Metastatic Liver Carcinoma in the Lung (tissue), 2 donors: ENCODE data around the genes LYZL4 and CCDC13.

- PRO-cap, 2 experiments = peak in 1 of 2 experiments; most common plus-strand start chr3:40828465 (in 1); most common minus-strand start chr3:40828398 (in 1)
Observed at GRCh38 chr3:40828318-40828869, 303.6 kb downstream of the ZNF621 start.

DNA sequence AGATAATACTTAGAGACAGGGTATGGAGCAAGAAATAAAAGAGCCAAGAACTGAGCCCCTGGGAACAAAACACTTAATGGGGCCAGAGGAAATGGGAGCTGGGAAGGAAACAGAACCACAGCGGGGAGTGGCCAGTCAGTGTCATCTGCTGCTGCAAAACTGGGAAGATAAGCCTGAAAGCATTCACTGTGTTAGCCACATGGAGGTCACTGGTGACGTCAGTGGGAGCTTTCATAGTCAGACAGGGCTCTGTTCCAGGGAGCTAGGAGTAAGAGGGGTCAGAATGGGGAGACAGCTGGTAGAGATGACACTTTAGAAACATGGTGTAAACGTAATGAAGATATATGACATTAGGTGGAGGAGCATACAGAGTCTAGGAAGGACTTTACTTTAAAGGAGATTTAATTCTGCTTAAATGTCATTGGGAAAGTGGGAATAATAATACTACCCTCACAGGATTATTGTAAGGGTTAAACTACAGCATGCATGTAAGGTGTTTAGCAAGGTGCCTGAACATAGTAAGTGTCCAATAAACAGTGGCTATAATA, 172.7 kb upstream of the CTNNB1 start:
- PRO-cap, 2 experiments = peak in 2 of 2 experiments; most common plus-strand start position 281 of the sequence (in 1); most common minus-strand start position 75 of the sequence (in 2)

- PRO-cap, 2 experiments = no peak in any of the 2 experiments
Observed at GRCh38 chr3:41120204-41120704, 79.1 kb upstream of the CTNNB1 start.

- PRO-cap, 2 experiments = no peak in any of the 2 experiments
Observed at GRCh38 chr3:41201699-41201967, 2.3 kb downstream of the CTNNB1 start.

GRCh38 chr3:41235319-41235865, 36.1 kb downstream of the CTNNB1 start:
- PRO-cap, 2 experiments = no peak in any of the 2 experiments

- PRO-cap, 2 experiments = peak in 1 of 2 experiments; most common minus-strand start chr3:41681592 (in 1)
Observed at GRCh38 chr3:41681271-41682034, 280.4 kb downstream of the ULK4 start.

GRCh38 chr3:42014158-42014512, 52.2 kb upstream of the ULK4 start:
- PRO-cap, 2 experiments = peak in 1 of 2 experiments; most common plus-strand start chr3:42014389 (in 1); most common minus-strand start chr3:42014376 (in 1)

DNA sequence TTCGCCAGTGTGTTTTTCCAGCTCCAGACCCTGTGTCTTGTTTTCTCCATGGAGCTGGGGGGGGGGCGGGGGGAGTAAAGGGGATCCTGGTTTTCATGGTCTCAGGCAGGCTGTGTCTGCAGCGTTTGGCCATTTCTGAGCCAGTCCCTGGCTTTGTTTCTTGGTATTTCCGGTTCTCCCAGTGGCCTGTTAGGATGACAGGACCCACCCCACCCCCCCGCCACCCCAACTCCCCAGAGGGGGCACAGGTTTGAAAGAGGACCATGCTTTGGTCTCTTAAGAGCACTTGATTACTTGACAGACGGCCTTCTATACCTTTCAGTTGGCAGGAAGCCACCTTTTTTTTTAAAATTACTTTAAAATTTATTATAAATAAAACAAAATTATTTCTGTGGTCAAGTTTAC, 47.6 kb upstream of the TRAK1 start:
- PRO-cap, 2 experiments = no peak in any of the 2 experiments

GRCh38 chr3:42102488-42102978, 11.4 kb downstream of the TRAK1 start:
- PRO-cap, 2 experiments = peak in 1 of 2 experiments; most common plus-strand start chr3:42102891 (in 1); most common minus-strand start chr3:42102734 (in 1)

DNA sequence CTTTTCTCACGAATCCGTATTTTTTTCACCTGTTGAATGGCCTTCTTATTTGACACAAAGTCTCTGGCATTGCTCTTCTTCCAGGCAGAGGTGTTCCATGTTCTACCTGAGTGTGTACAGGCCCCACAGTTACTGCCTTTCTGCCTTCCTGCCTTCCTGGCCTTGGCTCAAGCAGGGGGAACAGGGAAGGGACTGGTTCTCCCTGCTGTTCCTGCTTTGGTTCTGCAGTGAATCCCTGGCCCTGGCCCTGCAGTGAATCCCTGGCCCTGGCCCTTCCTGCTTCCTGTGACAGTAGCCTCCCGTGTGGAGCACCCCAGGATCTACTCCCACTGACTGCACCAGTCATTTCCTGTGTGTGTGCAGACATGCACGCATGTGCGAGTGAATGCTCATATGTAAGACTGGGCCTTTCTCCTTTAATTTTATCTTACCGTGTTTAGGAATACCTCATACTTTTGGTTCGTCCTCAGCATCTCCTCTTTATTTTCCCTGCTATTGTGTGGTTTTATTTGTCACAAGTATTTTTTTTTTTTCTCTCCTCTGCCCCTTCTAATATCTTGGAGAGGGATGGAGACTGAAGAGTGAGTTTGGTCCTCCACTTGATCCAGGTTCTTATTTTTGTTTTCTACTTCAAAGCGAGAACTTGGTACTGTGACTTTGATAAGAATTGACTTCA, 32.2 kb downstream of the TRAK1 start:
- PRO-cap, 2 experiments = no peak in any of the 2 experiments

- PRO-cap, 2 experiments = peak in 1 of 2 experiments; most common plus-strand start chr3:42160207 (in 1); most common minus-strand start chr3:42160065 (in 1)
Observed at GRCh38 chr3:42159551-42160516, 68.7 kb downstream of the TRAK1 start.

- PRO-cap, 2 experiments = no peak in any of the 2 experiments
Observed at GRCh38 chr3:42184334-42184978, 81.5 kb downstream of the CCK start.

GRCh38 chr3:42410422-42410841, at the start of gene LYZL4:
Gene LYZL4 (minus strand): TSS chr3:42410610.
- PRO-cap, 2 experiments = no peak in any of the 2 experiments

GRCh38 chr3:42530652-42531103, 28.2 kb downstream of the VIPR1 start:
- PRO-cap, 2 experiments = no peak in any of the 2 experiments

DNA sequence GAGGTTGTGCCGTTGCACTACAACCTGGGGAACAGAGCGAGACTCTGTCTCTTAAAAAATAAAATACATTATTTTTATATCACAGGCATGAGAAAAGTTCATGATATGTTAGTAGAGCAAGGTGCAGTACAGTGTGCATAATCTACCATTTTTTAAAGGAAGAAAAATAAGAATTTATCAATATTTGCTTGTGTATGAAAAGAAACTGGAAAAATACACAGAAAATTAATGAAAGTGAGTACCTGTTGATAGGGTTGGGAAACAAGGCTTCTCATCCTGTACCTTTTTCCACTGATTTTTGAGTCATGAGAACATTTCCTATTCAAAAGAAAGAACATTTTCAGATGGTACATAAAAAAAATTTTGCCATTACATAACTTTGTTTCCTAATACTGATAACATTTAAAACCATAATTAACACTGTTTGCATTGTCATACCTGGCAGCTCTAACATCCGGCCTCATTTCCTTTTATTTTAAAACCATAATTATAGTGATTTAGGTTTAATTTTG, 11.6 kb downstream of the NKTR start:
- PRO-cap, 2 experiments = no peak in any of the 2 experiments

DNA sequence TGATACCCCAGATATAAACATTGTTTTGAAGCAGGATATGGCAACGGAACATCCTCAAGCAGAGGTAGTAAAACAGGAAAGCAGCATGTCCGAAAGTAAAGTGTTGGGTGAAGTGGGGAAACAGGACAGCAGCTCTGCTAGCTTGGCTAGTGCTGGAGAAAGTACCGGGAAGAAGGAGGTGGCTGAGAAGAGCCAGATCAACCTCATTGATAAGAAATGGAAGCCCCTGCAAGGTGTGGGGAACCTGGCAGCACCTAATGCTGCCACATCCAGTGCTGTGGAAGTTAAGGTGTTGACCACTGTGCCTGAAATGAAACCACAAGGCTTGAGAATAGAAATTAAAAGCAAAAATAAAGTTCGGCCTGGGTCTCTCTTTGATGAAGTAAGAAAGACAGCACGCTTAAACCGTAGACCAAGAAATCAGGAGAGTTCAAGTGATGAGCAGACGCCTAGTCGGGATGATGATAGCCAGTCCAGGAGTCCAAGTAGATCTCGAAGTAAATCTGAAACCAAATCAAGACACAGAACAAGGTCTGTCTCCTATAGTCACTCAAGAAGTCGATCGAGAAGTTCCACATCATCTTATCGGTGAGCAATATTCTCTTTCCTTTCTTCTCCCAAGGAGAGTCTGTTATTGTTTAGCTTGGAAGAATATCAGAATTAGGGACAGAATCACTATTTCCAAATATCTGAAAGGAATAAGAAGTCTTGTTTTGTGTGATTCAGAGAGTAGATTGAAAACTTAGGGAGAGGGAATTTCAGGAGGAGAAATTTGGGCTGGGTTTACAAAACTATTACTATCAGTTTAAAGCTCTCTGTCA, 14.1 kb upstream of the ZBTB47 start:
- PRO-cap, 2 experiments = no peak in any of the 2 experiments

DNA sequence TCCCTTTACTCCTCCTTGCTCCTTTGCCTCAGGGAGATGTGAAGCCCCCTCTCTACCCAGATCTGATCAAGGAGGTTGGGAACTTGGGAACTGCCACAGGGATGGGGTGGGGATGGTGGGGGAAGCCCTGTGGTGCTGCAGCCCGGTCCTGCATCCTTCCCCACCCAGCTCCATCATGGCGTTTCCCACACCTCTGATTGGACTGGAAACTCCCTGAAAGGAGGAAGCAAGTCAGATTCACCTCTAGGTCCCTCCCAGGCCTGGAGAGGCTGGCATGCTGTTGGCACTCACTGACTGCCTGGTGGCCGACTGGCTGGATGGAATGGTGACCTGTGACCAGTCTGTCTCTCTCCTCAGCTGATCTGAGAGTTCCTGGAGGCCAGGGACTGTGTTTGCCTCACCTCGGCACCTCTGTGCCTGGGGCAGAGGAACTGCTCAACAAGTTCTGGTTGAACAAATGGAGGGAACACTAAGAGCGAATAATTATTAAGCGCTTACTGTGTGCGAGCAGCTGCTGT, 3.3 kb upstream of the HHATL start:
- PRO-cap, 2 experiments = no peak in any of the 2 experiments

GRCh38 chr3:42772392-42773464, at the start of gene CCDC13:
Gene CCDC13 (minus strand): TSS chr3:42773253.
- PRO-cap, 2 experiments = peak in 2 of 2 experiments; most common plus-strand start chr3:42772813 (in 2); most common minus-strand start chr3:42773173 (in 2)

DNA sequence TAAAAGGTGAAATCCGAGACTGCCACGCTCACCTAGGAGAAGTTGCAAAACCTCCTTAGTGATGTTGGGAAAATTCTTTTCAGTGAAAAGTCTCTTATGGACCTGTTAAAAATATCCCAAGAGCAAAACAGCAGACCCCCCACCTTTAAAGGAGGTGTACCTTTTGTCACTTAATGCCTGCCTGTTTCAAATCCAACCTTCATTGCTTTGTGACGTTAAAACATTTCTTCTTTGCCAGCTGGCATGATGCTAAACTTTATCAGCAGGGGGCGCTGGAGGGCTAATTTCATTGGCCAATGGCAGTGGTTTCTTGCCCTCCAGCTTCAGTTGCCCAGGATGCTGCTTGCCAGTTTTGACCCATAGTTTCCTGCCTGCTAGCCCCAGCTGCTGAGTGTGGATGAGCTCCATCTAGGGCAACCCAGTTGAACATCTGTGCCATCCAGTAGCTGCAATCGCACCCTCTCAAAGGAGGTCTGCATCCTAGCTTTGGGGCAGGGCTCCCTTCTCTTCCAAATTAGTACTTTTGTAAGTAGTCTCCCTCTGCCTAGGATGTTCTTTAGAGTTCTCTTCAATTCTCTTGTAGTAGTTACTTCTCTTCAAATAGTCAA, 22.0 kb downstream of the ACKR2 start:
- PRO-cap, 2 experiments = no peak in any of the 2 experiments

GRCh38 chr3:42855135-42855646, 20.5 kb downstream of the CYP8B1 start:
- PRO-cap, 2 experiments = peak in 1 of 2 experiments; most common minus-strand start chr3:42855415 (in 1)